Paraaortic lymph node (tissue), 1 donor: ENCODE measurements around a stretch of chr13.

GRCh38 chr13:75788411-75789237, 152.5 kb downstream of the LMO7 start:
- PRO-cap, result no peak

DNA sequence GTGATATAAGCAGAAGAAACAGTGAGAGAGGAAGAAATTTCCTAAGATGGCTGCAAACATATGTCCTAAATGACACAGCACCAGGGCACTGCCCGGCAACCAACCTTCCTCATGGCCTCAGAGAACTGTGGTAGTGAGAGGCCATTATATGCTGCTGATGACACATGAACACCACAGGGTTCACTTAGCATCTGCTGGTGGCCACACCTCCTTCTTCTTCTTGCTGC, 88.2 kb downstream of the KCTD12 start:
- PRO-cap, result no peak

GRCh38 chr13:76886615-76886776, 291 bp upstream of the KCTD12 start:
- PRO-cap, result bidirectional peak, plus-strand start at chr13:76886699, minus-strand start at chr13:76886405

DNA sequence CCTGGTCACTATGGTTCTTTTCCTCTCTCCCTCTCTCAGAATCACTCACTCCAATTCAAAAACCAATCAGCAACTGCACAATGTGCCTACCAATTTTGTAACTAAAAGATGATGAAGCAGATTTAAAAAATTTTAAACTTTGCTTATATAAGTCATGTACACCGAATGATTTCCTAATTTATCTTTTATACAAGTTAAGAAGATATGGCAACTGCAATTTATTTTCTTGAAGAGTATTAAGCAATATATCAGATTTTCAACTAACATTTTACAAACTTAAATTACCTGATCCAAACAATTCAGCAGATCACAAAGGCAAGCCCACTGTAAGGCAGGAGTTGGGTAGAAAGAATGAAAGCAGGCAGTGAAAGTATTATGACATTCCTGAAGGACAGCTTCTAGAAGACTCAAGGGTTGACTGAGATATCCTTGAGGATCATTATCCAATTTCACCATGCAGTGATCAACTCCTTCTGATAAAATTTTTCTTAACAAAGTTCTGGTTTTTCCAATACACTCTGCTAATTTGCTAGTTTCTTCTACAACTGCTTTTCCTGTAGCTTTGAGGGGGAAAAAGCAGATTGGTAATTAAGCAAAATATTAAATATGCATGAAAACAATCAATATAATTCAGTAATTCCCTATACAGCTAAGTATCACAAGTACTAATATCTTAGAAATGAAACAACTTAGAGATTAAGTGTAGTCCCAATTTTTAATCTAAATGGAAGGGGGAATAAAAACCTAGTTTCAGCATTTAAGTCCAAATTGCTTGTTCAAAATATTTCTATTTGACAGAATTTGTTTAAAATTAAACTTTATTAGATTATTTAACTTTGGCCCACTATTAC, 141.9 kb downstream of the MYCBP2 start:
- PRO-cap, result no peak

DNA sequence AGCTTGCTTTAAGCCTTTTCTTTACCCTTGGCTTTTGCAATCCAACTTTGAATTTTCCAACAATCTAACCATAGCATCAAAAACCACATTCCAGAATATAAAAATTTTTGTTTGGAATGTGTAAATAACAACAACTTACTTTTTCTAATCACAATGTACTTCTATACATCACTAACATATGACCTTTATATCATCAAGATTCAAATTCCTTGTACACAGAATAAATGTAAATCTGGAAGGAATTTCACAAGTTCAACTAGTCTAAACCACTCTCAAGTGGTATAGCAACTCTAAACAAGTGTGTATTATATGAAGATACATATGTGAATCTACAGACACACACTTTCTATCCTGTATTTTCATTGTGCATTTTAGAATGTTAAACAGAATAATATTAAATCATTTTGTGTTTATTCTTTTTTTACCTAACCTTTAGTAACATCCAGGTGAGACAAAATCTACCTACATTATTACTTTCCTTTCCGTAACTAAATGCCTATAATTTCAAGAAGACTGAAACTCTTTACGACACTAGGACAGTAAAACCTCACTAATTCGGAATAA, 100.5 kb downstream of the MYCBP2 start:
- PRO-cap, result no peak

- PRO-cap, result no peak
Measured at GRCh38 chr13:77767272-77768086, 70.0 kb downstream of the SLAIN1 start.

- PRO-cap, result no peak
Measured at GRCh38 chr13:77897893-77898761, 20.5 kb downstream of the EDNRB start.

- PRO-cap, result no peak
Measured at GRCh38 chr13:77990967-77991571, 72.4 kb upstream of the EDNRB start.

GRCh38 chr13:78602732-78603294, 539 bp downstream of the POU4F1 start:
- PRO-cap, result no peak

- PRO-cap, result no peak
Measured at GRCh38 chr13:79385698-79387001, 19.9 kb downstream of the RBM26 start.

DNA sequence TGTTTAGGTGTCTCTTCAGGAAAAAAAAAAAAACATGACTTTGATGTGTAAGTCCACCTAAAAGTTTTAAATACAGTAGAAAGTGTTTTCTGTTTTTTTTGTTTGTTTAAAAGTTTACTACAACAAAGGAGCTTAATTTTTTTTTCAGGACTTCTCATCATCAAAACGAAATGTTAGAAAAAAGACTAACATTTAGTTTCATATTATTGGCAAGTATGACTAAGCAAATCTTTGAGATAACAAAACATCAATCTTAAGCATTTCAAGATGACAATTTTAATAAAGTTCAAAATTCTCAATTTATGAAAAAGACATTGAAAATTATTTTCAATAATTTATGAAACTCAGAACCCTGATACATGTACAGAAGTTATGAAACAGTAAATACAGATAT, 4.1 kb downstream of the RBM26 start:
- PRO-cap, result no peak

- PRO-cap, result no peak
Measured at GRCh38 chr13:79483035-79483517, 2.1 kb downstream of the NDFIP2 start.

- PRO-cap, result no peak
Measured at GRCh38 chr13:79776438-79777057, 295.6 kb downstream of the NDFIP2 start.

DNA sequence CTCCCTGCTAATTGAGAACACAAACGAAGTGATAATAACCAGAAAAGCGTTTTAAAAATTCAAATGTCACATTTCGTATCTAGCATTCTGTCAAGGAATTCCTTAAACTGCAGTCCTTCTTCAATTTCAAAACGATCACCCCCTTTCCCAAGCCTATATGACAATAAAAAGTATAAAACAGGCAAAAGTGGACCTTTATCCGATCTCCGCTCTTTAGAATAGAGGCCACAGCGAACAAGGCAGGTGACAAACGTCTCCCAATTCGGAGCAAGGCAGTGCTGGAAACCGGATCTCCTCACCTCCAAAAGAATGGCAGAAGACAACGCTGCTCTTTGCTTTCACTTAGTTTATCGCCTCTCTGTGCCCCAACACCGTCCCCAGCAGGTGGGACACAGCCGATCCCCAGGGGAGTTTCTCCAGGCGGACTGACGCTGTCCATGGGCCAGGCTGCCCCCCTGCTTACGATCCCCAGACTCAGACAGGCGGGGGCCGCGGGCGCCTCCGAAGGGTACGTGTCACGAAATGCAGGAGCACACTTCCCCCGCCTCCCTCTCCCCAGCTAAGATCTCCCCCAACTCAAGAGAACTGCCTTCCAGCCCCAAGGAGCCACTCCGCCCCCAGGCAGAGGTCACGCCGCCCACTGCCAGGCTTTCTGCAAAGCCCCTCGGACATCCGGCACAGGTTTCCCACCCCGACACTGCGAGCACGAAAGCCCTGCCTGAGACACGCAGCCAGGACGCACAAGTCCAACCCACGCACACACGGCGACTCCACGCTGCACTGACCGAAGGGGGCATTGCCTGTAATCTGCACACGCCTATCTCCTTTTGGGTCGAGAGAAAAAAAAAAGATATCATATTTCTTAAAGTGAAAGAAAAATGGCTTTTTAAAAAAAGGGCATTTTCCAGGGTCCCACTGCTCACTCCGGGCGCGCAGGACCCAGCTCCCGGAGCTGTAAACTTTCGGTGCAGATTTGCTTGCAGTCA, 2.1 kb downstream of the SPRY2 start:
- PRO-cap, result bidirectional peak, plus-strand start at position 506 of the sequence, minus-strand start at position 476 of the sequence; bidirectional peak, plus-strand start at position 726 of the sequence, minus-strand start at position 707 of the sequence; bidirectional peak, plus-strand start at position 900 of the sequence, minus-strand start at position 763 of the sequence

DNA sequence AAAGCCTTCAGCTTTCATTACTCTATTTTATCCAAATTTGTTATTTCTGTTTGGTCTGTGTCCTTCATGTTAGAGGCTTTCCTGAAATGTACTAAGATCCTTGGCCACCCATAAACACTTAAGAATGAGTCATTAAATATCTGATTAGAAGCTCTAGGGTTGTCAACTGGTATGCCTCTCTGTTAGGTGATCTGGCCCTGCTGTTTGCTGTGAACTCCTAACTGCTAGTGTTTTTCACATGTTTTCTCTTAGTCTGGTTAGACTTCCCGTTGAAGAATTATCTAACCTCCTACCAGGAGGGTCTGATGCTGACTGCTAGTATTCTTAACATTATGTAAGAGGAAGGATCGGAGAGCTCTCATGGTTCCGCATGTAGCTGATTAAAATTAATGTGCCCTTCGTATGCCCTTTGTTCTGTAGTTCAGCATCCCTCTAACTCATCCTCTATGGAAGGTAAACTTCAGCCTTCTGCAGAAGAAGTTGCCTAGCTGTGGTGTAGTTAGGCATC, 207.0 kb upstream of the SPRY2 start:
- PRO-cap, result no peak

DNA sequence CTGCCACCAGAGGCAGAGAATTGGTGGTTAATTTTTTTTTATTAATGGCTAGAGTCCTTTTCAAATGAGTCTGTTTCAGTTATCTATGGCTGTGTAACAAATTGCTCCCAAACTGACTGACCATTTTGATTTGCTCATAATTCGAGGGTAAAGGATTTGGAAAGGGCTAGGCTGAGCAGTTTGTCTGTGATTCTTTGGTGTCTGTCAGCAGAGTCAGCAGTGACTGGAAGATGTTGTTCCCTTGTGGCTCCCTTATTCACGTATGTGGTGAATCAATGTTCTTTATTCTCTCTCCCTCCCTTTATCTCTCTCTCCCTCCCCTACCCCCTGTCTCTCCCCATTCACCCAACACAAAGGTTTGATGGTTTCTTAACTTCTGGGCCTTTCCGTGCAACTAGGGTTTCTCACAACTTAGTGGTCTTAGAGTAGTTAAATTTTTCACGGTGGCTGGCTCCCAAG, 772.4 kb upstream of the SLITRK1 start:
- PRO-cap, result no peak

DNA sequence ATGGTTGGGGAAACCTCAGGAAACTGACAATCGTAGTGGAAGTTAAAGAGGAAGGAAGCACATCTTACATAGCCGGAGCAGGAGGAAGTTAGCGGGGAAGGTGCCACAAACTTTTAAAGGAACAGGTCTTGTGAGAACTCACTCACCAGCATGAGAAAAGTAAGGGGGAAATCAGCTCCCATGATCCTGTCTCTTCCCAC, 315.8 kb downstream of the SLITRK6 start:
- PRO-cap, result unidirectional peak, plus-strand start at position 89 of the sequence

DNA sequence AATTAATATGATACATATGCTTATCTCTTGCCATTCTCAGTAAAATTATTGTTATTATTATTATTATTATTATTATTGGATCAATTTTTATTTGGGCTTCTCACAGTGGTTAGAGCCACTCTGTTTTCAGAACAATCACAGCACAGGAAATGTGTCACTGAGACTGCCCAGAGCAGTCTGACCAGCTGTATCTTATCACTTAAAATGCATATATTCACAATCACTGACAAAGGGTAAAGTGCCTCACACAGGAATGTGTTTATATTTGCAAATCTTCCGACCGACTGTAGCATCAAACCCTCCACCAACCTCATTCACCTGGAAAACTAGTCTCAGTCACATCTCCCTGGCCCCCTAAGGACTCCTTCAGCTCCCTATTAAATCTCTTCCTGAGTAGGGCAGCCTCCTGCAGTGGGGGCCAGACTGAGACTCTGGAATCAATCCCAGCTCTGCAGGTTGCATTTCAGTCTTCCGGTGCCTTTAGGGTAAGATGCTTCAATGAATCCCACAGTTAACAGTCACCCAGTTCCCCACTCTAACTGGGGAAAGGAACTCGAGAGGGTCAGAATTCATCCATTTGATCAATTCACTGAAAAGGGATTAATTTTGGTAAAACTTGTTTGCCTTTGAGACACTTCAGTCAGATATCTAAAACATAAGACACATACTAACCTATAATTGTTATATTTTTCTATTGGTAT, 738.2 kb upstream of the SLITRK5 start:
- PRO-cap, result no peak

- PRO-cap, result no peak
Measured at GRCh38 chr13:86946427-86947044, 724.6 kb upstream of the SLITRK5 start.

GRCh38 chr13:87674328-87674666, 3.1 kb downstream of the SLITRK5 start:
- PRO-cap, result no peak